AG09319 (cell line): ENCODE data around the gene MORC1.

DNA sequence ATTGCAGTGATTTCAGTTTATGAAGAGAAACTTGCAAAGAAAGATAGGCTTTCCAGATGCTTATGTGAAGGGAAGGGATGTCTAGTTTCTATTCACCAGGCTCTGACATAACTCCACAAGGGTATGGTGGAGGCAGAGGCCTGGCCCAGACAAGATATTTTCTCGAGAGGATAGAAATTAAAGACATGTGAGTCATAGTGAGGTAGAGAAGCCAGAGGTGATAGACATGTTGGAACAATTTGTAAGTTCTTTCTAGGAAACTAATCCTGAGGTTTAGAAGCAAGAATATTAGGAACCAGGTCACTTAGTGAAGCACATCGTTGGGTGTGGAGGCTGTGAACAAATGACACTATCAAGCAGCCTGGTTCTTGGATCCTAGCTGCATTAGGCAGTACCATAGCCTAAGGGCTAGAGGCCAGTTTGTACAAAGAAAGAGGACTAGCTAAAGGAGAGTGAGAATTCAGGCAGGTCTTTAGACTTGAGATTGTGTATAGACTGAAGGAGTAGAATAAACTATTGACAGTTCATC lies 177.0 kb downstream of the BBX start:
- RRBS = no CpG with 5 or more reads among the region's 2 CpGs

DNA sequence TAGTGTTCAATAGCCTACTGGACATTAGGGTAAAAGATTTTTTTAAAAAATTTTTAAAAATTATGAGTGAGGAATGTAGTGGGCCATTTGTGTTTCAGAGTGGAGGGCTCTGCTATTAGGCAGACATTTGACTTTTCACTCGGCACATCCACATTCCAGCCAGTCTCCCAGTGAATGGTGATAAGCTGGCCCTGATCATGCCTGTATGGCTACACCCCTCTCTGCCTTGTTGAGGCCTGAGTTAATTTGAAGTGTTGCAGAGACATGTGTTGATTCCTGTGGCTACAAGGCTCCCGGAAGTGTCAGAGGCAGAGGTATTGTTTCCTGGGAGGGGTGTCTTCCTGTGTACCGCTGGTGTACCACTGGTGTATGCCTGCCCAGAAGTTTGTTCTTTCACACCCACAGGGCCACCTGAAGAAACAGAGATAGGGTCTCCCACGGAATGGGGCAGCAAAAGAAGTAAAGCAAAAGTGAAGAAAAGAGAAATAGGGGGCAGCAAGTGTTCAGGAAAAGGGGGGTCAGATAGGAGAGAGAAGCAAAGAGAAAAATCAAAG lies 36.4 kb upstream of the CD47 start:
- RRBS = no CpG with 5 or more reads among the region's 4 CpGs

DNA sequence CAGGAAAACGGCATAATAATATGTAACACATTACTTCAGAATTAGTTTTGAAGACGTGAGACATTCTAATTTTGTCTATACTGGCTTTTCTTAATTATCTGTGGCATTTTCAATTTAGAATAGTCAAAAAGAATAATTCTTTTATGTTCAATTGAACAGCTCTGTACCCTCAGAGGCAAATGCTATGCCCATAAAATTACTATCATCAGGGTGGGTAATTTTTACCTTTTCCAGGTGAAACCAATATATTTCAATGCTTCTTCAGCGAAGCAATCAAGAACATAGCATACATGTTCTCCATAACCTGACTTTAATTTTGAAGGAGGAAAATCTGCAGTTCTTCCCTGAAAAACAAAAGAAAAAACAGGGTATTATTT lies 3.9 kb downstream of the IFT57 start:
- RRBS = no CpG with 5 or more reads among the region's 3 CpGs

GRCh38 chr3:108222755-108223135 lies 521 bp upstream of the IFT57 start:
- RRBS = no CpG with 5 or more reads among the region's 4 CpGs

- RRBS = no CpG with 5 or more reads among the region's 4 CpGs
These were observed 28.2 kb upstream of the IFT57 start for GRCh38 chr3:108250338-108250816.

DNA sequence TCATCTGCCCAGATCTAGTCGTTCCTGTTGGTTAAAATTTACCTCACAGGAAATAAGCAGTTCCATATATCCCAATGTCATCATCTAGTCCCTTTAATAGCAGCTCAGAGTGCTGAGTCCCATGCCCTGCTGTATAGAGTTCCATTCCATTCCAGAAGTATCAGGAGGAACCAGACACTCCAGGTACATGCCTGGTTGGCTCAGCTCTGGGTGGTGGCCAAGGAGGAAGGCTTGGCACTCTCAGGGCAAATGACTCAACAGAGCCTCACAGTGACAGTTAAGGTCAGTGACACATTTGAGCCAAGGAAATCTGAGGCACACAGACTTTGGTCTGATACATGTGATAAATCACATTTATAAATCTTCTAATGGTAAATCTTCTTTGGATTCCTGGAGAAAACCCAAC lies 9.1 kb downstream of the HHLA2 start:
- RRBS = no CpG with 5 or more reads among the region's 1 CpG

GRCh38 chr3:108590403-108591046 lies 1.0 kb downstream of the DZIP3 start:
- RRBS = no CpG with 5 or more reads among the region's 5 CpGs

- RRBS = no CpG with 5 or more reads among the region's 5 CpGs
These were observed 344 bp downstream of the RETNLB start for GRCh38 chr3:108756865-108757266.

DNA sequence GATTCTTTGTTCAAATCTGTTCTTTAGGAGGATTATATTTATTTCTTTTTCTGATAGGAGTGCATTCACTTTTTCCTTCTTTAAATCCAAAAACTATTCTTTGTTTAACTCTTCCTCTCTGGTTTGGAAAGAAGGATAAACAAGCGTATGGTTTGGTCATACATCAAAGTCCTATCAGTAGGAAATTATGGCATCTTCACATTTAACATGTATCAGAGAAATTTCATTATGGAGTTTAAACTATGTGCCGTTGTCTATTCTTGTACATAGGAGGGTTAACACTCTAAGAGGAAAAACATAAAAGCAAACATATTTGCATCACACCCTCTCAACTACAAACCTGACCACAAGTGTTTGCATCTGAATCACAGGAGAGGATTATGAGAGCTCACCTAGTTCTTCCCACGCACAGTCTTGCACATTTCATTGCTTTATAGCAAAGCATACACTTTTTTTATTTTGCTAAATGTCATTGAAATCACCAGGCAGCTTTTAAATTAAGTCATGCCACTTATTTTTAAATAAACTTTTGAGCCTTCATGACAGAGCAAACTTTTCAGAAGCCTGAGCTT lies 12.4 kb downstream of the TRAT1 start:
- RRBS = no CpG with 5 or more reads among the region's 3 CpGs

GRCh38 chr3:109117805-109118524 lies at the start of gene MORC1:
TSS of gene MORC1 (minus strand) at chr3:109118134.
- RRBS = no CpG with 5 or more reads among the region's 44 CpGs

GRCh38 chr3:111548128-111548624 lies 6.2 kb downstream of the CD96 start:
- RRBS = no CpG with 5 or more reads among the region's 1 CpG

- RRBS = no CpG with 5 or more reads among the region's 8 CpGs
These were observed 2.2 kb downstream of the ZBED2 start for GRCh38 chr3:111592840-111593480.

DNA sequence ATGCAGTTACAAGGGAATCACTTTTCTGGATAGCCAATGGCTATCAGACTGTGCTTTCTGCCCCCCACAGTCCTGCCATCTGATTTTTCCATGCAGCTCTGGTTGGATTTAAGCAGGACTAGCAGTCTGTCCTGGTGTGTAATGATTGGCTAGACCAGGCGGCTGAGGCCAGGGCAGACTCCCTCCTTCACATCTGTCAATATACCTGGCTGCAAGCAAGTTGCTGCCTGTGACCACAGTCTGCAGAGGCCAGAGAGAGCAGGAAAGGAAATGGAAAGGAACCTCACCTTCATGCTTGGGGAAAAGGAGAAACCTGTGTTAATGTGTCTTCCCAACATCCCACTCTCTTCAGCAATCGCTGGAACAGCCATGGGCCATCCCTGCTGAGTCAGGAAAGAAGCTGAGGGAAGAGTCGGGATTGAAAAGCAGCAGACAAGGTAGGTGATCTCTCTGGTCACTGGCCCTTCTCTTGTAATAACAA lies 57.8 kb downstream of the PLCXD2 start:
- RRBS = no CpG with 5 or more reads among the region's 3 CpGs

DNA sequence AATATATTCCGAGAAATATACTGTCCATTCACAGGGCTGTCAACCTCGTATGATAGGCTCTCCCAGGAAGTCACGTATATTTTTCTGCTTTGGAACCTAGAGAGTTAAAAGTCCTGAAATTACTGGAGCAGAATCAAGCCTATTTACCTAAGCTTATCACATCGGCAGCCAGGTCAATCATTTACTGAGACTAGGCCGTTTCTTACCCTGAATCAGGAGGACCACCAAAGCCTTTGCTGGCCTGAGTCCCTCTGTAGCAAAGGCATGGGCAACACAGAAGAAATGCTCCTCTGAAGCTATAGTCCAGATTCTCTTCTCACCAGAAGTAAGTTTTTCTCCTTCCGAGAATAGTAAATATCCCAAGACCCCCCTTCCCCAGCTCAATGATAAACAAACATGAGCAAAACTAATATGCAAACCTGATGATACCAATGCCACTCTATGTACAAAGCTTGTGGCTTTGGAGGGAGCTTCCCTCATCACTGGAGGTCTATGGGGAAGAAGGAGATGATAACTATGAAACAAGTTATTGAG lies 58.7 kb downstream of the PLCXD2 start:
- RRBS = no CpG with 5 or more reads among the region's 6 CpGs

DNA sequence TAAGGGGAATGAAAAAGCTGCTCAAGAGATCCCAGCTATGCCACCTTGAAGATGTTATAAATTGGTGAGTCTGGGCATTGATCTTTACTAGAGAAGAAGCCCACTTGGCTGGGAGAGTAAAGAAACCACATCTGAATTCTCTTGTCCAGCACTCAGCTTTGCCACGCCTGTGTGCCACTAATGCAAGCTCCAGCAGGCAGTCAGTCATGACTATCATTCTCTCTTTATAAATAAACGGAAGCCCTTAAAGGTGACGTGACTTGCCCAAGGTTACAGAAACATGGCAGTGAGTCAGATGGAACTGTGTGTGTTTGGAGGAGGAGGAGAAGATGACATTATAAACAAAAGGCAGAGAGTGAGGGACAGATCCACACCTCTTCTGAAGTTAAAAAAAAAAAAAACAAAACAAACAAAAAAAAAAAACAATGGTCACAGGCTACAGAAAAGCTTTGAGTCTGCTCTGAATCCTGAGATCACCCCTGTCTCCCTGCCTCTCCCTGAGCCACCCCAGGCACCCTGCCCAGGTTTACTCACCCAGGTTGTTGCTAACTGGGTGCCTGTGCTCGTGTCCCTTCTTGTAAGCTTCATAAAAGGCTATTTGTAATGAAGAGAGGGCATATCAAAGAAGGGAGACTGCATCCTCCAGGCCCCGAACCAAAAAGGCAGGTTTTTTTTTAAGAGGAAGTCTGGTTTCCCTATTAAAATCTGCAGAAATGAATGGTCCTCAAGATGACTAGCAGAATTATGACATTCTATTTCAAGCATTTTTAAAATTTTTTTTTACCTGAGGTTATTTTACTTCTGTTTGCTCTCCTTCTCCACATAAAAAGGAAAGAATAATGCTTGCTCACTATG lies 64.9 kb downstream of the PLCXD2 start:
- RRBS = no CpG with 5 or more reads among the region's 5 CpGs

DNA sequence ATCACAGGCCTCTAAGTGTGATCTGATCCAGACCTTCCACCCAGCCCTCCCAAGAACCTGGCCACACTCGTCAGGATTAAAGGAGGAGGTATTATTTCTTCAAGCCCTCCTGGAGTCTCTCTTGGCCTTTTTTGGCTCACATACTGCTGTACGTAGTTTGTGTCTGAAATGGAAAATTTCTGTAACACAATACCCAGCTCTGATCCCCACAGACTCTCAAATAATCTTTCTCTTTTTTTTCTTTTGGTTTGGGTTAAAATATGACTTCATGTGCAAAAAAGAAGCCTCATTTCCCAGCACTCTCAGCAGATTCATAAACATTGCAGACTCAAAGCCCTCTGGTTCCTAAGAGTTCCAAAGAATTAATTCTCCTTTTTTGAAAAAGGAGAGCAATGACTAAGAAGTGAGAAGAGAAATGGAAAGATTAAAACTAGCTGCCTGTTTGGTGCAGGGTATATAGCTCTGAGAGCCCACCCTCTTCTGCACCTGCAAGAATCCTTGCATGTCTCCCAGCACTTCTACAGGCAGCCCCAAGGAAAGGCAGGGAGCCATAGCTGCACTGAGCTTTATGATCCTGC lies 88.2 kb downstream of the PLCXD2 start:
- RRBS = no CpG with 5 or more reads among the region's 2 CpGs

- RRBS = no CpG with 5 or more reads among the region's 3 CpGs
These were observed 6.5 kb upstream of the PHLDB2 start for GRCh38 chr3:111852404-111853104.

GRCh38 chr3:111861144-111861871 lies 2.2 kb downstream of the PHLDB2 start:
- RRBS = no CpG with 5 or more reads among the region's 10 CpGs

- RRBS = no CpG with 5 or more reads among the region's 9 CpGs
These were observed 13.8 kb upstream of the C3orf52 start for GRCh38 chr3:112072194-112072923.

GRCh38 chr3:112113679-112114331 lies 19.2 kb downstream of the GCSAM start:
- RRBS = no CpG with 5 or more reads among the region's 4 CpGs